Heart left ventricle (tissue), 7 donors: ENCODE data around the genes FAM184A, CLVS2 and TPD52L1.

GRCh38 chr6:119078373-119078910, at the start of gene FAM184A:
TSS of gene FAM184A (minus strand) at chr6:119078664.
- PRO-cap, 6 experiments: peak in 6 of 6 experiments; most common plus-strand start chr6:119078824 (in 3); most common minus-strand start chr6:119078655 (in 5)
- RAMPAGE, long total RNA, 2 experiments: no peak in any of the 2 experiments
- RRBS: 2% methylated on average over 23 of the region's 85 CpGs

GRCh38 chr6:119178375-119179158, 100.1 kb upstream of the FAM184A start:
- PRO-cap, 6 experiments: no peak in any of the 6 experiments
- RAMPAGE, long total RNA, 2 experiments: no peak in any of the 2 experiments
- RRBS: no CpG with 5 or more reads among the region's 3 CpGs

- PRO-cap, 6 experiments: no peak in any of the 6 experiments
- RAMPAGE, long total RNA, 2 experiments: no peak in any of the 2 experiments
- RRBS: no CpG with 5 or more reads among the region's 4 CpGs
These were observed 90.5 kb downstream of the MAN1A1 start for GRCh38 chr6:119258735-119259798.

GRCh38 chr6:119278518-119279633, 70.7 kb downstream of the MAN1A1 start:
- PRO-cap, 6 experiments: no peak in any of the 6 experiments
- RAMPAGE, long total RNA, 2 experiments: no peak in any of the 2 experiments
- RRBS: no CpG with 5 or more reads among the region's 8 CpGs

GRCh38 chr6:119442730-119443336, 93.3 kb upstream of the MAN1A1 start:
- PRO-cap, 6 experiments: no peak in any of the 6 experiments
- RAMPAGE, long total RNA, 2 experiments: no peak in any of the 2 experiments
- RRBS: no CpG with 5 or more reads among the region's 12 CpGs

DNA sequence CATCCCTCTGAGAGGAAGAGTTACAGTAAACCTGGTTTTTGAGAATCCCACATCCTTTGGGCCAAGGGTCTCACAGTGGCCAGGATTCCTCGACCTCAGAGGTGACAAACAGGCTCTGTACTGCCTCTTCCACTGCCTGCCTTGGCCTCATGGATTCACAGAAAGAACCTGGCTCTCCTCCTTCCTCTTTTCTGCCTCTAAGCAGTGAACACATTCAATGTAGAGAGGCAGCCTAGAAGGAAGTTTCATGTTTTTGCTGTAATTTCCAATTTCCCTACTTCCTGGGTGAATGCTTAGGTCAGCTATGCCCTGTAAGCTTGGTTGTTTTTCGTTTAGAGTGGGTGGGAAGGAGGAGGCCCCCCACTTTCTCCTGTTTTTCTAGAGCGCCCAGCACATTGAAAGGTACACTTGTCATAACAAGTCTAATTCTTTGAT, 99.7 kb upstream of the MAN1A1 start:
- PRO-cap, 6 experiments: no peak in any of the 6 experiments
- RAMPAGE, long total RNA, 2 experiments: no peak in any of the 2 experiments
- RRBS: no CpG with 5 or more reads among the region's 3 CpGs

GRCh38 chr6:119467506-119467777, 117.9 kb upstream of the MAN1A1 start:
- PRO-cap, 6 experiments: peak in 6 of 6 experiments; most common plus-strand start chr6:119467706 (in 4)
- RAMPAGE, long total RNA, 2 experiments: no peak in any of the 2 experiments
- RRBS: no CpG with 5 or more reads among the region's 1 CpG

GRCh38 chr6:119497929-119498334, 148.4 kb upstream of the MAN1A1 start:
- PRO-cap, 6 experiments: no peak in any of the 6 experiments
- RAMPAGE, long total RNA, 2 experiments: no peak in any of the 2 experiments
- RRBS: no CpG with 5 or more reads among the region's 2 CpGs

DNA sequence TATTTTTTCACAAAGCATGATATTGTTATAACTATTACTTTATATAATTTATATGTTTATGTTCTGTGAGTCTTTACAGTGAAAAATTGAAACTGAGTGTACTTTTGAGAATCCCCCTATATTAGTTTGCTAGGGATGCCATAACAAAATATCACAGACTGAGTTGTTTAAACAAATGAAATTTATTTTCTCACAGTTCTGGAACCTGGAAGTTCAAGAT, 635.4 kb upstream of the MAN1A1 start:
- PRO-cap, 6 experiments: peak in 1 of 6 experiments; most common plus-strand start position 83 of the sequence (in 1)
- RAMPAGE, long total RNA, 2 experiments: no peak in any of the 2 experiments

GRCh38 chr6:121520278-121521342, 85.2 kb downstream of the GJA1 start:
- PRO-cap, 6 experiments: no peak in any of the 6 experiments
- RAMPAGE, long total RNA, 2 experiments: no peak in any of the 2 experiments
- RRBS: no CpG with 5 or more reads among the region's 10 CpGs

- PRO-cap, 6 experiments: peak in 6 of 6 experiments; most common plus-strand start chr6:121932744 (in 1); most common minus-strand start chr6:121932747 (in 6)
- RAMPAGE, long total RNA, 2 experiments: no peak in any of the 2 experiments
- RRBS: no CpG with 5 or more reads among the region's 7 CpGs
These were observed 466.8 kb upstream of the HSF2 start for GRCh38 chr6:121932520-121933101.

GRCh38 chr6:122028655-122028861, 370.9 kb upstream of the HSF2 start:
- PRO-cap, 6 experiments: no peak in any of the 6 experiments
- RAMPAGE, long total RNA, 2 experiments: no peak in any of the 2 experiments
- RRBS: no CpG with 5 or more reads among the region's 4 CpGs

DNA sequence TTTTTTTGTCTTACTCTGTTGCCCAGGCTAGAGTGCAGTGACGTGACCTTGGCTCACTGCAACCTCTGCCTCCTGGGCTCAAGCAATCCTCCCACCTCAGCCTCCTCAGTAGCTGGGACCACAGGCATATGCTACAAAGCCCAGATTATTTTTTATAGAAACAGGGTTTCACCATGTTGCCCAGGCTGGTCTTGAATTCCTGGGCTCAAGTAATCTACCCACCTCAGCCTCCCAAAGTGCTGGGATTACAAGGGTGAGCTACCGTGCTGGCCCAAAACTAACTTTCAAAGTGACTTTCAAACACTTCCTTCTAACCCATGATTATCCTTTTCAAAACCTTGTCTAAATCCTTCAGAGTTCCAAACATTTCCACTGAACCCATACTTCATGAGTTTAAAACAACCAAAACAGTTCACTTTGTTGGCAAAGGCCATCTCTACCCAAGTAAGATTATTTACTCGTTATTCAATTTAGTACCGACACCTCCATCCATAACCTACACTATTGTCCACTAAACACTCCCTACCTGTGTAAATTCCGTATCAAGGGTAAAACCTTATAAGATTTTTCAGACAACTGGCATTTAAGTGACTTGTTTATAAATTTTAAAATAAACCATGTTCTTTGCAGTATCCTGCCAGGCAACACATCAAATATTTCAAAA, 27.5 kb downstream of the SERINC1 start:
- PRO-cap, 6 experiments: no peak in any of the 6 experiments
- RAMPAGE, long total RNA, 2 experiments: no peak in any of the 2 experiments
- RRBS: no CpG with 5 or more reads among the region's 5 CpGs

GRCh38 chr6:122995681-122996910, at the start of gene CLVS2:
TSS of gene CLVS2 (plus strand) at chr6:122996235.
- PRO-cap, 6 experiments: peak in 1 of 6 experiments; most common plus-strand start chr6:122996235 (in 1)
- RAMPAGE, long total RNA, 2 experiments: no peak in any of the 2 experiments
- RRBS: 2% methylated on average over 10 of the region's 83 CpGs

GRCh38 chr6:123471811-123472357, 164.9 kb downstream of the TRDN start:
- PRO-cap, 6 experiments: no peak in any of the 6 experiments
- RAMPAGE, long total RNA, 2 experiments: no peak in any of the 2 experiments
- RRBS: no CpG with 5 or more reads among the region's 17 CpGs

- PRO-cap, 6 experiments: no peak in any of the 6 experiments
- RAMPAGE, long total RNA, 2 experiments: no peak in any of the 2 experiments
- RRBS: no CpG with 5 or more reads among the region's 6 CpGs
These were observed 66.0 kb downstream of the TRDN start for GRCh38 chr6:123570732-123571231.

DNA sequence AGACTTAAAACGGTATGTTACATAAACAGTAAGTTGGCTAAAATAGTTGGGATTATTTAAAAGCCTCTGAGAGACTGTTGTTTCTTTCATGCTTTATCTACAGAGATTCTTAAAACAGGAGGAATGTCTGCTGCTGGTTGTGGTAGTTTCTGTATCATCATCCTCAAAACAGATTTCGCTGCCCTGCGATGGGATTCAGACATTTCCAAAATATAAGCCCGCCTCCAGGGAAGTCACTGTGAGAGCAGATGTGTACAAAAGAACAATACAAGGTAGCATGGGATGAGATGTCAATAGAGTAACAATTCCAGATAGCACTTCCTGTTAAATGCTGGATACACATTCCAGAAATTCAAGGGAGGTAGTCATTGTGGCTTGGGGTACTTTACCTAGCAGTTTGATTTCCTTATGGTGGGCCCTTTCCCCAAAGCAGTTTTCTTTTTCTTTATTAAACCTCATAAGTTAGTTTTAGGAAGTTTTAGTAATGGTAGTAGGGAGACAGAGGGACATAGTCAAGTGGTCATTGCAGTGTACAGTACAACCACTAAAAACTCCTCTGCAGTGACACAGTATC, 2.5 kb downstream of the RNF217 start:
- PRO-cap, 6 experiments: no peak in any of the 6 experiments
- RAMPAGE, long total RNA, 2 experiments: no peak in any of the 2 experiments
- RRBS: no CpG with 5 or more reads among the region's 4 CpGs

DNA sequence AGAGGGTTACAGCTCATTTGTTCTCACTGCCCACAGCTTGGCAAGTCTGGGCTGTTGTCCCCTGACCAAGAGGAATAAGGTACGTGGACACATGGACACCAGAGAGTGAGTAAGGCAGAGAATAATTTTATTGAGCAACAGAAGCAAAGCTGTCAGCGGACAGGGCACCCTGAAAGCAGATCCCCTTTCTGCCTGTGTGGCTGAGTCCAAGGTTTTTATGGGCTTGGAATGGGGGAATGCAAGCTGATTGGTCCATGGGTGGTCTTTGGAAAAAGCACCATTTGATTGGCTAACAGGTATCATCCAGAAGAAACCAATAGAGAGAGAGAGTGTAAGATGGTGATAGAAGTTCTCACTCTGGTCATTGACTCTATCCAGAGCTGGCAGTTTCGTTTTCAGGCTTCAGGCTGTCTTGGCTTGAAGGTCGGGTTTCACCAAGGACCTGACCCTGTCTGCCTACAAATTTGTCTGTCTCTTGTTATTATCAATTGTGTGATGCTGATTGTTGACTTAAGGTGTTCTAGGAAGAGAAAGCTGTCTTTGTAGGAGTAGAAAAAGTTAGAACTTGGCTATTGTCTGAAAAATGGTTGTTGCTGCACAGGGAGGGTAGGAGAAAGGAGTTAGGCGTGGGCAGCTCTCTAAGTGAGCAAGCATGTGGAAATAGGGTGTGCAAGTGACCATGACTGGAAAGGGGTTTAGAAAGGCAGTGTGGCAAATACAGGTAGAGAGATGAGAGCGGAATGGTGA, 16.7 kb downstream of the RNF217 start:
- PRO-cap, 6 experiments: no peak in any of the 6 experiments
- RAMPAGE, long total RNA, 2 experiments: no peak in any of the 2 experiments
- RRBS: no CpG with 5 or more reads among the region's 6 CpGs

DNA sequence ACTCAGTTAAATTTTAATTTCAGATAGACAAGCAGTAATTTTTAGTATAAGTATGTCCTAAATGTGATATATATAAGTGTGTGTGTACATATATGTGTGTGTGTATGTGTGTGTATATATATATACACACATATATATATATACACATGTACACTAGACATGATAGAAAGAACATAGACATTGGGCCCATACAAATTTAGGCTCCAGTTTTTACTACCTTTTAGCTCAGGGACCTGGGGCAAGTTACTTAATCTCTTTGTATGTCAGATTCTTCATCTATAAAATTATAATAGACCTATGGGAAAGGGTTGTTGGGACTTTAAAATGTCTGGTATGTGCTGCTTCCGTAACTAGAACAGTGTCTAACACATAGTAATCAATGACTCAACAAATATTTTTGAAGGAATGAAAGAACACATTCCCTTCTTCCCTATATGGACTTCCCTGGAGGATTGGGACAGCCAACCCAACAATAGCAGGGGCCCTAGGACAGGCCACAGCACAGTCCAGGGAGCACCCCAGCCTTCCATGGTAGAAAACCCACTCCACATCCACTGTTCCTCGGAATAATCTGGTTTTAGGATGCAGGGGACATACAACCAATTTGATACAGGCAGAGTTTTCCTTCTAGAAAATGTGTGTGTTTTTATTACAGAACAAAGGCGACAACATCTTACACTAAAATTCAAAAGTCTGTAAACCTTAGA, 50.7 kb upstream of the TPD52L1 start:
- PRO-cap, 6 experiments: peak in 1 of 6 experiments; most common plus-strand start position 469 of the sequence (in 1)
- RAMPAGE, long total RNA, 2 experiments: no peak in any of the 2 experiments
- RRBS: no CpG with 5 or more reads among the region's 3 CpGs

- PRO-cap, 6 experiments: peak in 6 of 6 experiments; most common plus-strand start chr6:125153840 (in 6); most common minus-strand start chr6:125153644 (in 1)
- RAMPAGE, long total RNA, 2 experiments: start-site peak on the plus strand in 2 of 2 experiments, at chr6:125153753-125153934 at its widest, 1,760 to 5,060 reads per replicate
- RRBS: no CpG with 5 or more reads among the region's 45 CpGs
These were observed at the start of gene TPD52L1 for GRCh38 chr6:125153540-125154125. TSS of gene TPD52L1 (plus strand) at chr6:125153773.